Parotid gland (tissue), 1 donor: Measurements from ENCODE around the gene ITFG2.

DNA sequence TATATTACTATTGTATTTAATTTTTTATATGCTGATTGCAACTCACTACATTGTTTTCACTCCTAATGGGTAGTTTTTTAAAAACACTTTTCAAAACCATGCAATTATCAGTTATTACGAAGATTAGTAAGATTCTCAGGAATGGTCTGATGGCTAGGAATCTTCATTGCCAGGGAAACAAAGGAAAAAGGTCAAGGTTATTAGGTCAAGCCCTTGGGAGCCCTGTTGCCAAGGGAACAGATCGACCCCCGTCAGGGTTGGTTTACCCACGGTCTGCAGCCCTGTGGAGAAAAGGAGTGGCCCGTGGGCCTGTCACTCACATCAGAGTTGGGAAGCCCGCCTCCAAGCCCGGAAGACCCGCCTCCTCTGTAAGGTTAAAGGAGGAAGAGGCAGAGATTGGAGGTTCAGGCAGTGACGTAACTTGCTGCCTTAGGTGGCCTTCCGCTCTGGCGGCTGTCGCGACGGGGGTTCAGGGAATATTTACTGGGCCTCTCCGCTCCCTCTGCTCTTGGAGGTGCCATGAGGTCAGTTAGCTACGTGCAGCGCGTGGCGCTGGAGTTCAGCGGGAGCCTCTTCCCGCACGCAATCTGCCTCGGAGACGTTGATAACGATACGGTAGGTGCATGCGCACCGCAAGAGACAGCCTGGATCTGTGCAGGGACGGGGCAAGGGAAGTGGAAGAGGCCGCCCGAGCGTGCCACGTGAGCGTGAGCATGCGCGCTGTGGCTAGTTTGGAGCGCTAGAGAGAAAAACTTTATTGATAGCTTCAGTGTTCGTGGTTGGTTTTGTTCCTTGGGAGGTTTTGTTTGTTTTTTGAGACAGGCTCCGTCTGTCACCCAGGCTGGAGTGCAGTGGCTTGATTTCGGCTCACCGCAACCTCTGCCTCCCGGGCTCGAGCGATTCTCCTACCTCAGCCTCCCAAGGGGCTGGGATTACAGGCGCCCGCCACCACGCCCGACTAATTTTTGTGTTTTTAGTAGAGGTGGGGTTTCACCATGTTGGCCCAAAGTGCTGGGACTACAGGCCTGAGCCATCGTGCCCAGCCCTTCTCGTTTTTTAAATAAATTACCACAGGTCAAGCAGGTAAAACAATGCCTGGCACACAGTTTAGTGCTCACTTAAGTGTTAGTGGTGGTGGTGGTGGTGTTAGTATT is at the start of gene ITFG2:
Gene ITFG2, plus strand, starts transcription at position 427 of the 1,154 bp plus-strand sequence.
- PRO-cap = unidirectional peak, plus-strand start at position 456 of the sequence; unidirectional peak, minus-strand start at position 652 of the sequence

GRCh38 chr12:2833758-2834372 is 970 bp downstream of the NRIP2 start:
- PRO-cap = no peak

GRCh38 chr12:2944203-2944960 is 14.8 kb upstream of the TEAD4 start:
- PRO-cap = no peak

- PRO-cap = no peak
Observed at GRCh38 chr12:2998522-2999300, 39.5 kb downstream of the TEAD4 start.

DNA sequence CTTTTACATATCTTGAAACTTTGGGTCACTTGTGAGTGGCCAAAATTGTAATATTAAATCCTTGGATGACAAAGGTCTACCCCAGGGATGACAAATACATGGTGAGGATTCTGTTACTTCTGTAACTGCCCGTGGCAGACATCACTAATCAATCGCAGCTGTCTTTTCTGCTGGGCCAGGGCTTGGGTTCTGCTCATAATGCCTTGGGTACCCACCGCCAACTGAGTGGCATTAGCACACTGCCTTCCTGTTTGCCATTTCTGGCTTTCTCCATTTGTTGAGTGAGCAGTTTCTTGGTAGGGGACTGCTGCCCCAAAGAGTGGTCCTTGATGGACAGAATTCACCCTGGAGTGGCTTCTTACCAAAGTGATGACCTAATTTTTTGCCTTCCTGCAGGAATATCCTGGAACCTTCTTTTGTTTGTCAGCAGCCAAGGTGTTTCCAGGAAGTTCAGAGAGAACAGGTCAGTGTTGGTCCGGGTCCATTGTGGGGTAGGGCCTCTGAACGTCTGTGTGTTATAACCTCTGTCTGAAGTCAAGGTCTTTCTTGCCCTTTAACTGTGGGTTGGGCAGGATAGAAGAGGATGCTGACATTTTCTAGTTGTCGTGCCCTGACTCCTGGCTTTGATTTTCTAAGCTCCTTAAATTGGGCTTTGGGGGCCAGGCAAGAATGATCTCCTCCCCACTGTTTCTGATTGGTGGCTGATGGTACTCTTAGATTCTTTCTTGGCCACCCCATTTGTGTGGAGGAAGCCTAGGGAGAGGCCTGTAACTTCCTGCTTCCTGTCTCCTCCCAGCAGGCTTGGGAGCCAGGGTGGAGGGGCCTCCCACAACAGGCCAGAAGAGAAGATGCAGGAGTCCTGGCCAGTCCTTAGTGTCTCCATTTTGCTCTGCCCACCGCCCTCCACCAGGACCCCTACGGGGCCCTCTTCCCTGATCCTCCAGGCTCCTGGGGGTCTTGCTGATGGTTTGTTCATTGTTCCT is 6.4 kb downstream of the TSPAN9 start:
- PRO-cap = bidirectional peak, plus-strand start at position 839 of the sequence, minus-strand start at position 625 of the sequence

DNA sequence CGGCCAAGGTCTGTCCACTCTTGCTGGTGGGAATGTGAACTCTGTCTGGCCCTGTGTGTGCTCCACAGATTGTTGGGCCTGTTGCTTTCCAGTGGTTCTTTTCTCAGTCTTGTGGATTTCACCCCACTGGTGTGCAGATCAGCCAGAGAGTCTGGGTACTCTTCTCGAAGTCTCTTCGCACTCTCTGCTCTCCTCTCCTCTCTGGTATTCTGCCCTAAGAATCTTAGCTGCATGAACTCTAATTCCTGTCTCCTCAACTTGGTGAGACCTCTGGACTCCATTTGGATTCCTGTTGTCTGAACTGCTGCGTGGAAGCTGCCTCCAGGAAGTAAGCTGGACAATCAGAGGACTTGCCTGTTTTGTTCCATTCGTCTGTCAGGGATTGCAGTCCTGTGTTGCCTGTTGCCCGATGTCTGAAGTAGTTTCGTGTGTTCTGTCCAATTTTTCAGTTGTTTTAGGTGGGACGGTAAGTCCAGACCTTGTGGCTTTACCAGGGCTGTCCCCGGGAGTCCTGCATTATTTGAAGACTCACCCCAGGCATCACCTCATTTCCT is 23.0 kb downstream of the TSPAN9 start:
- PRO-cap = no peak

- PRO-cap = no peak
Observed at GRCh38 chr12:3106601-3107898, 29.9 kb downstream of the TSPAN9 start.

DNA sequence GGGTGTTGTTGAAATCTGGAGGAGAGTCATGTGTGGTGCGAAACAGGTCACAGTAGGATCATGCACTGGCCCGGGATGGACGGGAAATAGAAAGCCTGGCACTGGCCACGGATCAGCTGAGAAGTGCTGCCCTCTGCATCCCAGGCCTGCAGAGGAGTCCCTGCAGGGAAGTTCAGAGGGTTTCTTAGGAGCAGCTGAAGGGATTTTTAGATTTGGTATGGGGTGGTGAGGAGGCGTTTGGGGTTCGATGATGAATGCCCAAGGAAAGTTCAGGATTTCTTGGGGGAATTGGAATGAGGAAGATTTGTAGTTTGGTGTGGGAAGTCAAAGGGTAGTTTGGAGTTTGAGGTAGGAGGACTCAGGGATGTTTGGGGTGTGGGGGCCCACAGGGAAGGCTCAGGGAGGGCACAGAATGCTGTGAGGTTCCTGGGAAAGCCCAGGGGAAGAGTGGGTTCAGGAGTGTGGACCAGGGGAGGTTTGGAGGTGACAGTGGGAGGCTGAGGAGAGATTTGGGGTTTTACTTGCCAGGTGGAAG is 63.3 kb downstream of the TSPAN9 start:
- PRO-cap = no peak

DNA sequence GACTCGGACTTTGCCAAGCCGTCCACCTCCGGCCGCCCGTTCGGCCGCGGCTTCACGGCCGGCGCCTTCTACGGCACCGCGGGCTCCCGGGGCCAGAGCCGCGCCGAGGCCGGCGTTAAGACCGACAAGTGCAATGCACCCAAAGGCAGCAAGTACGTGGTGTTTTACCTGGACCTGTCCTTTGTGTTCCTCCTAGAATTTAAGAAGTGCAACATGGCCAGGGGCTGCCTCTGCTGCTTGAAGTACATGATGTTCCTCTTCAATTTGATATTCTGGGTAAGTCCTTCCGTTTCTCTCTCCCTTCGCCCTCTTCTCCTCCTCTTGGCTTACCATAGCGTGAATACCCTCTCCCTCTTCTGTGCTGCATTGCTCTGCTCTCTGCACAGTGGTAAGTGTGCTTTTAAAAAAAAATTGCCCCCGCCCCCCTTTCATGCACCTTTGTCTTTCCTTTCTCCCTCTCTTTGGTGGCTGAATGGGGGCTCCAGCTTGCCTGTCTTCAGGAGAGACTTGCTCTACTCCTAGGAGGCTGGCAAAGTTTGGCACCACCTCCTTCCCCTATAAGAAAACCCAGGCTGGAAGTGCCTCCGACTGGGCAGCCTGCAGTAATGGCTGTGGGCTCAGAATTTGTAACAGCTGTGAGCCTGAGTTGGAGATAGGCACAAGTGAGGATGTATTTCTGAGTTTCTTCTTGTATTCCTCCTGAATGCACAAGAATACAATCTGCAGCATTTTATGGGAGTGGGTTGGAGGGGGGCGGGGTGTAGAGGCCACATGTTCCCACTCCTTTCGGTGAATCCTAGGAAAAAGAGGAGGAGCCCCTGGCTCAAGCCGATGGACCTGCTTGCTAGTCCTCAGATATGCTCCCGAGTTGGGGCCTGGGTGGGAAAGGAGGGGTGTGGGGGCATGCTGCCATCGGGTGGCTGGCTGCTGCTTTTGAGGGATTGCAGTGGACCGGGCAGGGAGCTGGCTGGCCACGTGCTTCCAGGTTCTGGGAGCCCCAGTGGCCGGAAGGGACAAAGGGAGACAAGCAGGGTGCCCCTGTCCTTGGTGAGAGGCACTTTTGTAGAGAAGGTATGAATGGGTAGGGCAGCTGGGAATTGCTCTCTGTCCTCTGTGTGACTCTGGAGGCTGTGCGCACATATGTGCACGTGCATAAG is 124.2 kb downstream of the TSPAN9 start:
- PRO-cap = no peak

- PRO-cap = no peak
Observed at GRCh38 chr12:3241395-3242033, 164.3 kb downstream of the TSPAN9 start.

DNA sequence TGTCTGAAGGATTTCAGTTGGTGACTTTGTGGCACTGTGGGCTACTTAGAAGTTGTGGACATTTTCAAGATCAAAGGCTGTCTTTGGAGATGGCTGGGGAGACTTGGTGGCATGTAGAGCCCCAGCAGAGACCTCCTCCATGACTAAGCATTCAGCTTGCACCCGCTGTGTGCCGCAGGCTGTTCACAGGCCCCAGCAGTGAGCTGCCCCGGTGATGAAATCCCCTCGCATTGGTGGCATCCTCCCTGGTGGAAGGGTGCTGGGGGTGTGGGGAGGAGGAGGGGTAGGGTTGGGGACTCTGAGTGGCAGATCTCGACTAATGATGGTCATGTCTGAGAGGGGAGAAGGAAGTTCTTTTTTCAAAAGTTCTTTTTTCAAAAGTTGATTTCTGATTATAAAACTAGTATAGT is 173.9 kb downstream of the TSPAN9 start:
- PRO-cap = no peak

- PRO-cap = no peak
Observed at GRCh38 chr12:3304377-3305414, 186.3 kb upstream of the PRMT8 start.

DNA sequence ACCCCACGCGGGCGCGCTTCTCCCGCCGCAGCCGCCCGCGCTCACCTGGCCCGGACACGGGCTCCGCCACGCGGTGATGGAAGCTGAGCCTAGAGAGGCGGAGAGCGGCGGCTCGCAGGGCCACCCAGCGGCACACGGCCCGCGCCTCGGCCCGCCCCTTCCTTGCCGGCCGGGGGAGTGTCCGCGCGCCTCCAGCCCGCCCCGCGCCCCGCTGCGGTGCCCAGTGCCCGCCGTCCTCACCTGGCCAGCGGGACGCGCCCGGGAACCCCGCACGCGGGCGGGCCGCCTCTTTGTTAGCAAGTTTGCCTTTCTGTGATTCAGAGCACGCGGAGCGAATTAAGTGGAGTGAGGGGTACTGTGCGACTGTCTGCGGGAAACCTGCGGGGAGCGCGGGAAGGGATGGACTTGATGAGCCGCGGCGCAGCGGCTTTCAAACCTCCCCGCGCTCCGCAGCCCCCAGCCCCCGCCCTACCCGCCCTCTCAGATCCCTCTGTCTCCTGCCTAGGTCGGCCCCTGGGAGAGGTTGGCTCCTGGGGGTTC is 124.9 kb upstream of the PRMT8 start:
- PRO-cap = no peak

DNA sequence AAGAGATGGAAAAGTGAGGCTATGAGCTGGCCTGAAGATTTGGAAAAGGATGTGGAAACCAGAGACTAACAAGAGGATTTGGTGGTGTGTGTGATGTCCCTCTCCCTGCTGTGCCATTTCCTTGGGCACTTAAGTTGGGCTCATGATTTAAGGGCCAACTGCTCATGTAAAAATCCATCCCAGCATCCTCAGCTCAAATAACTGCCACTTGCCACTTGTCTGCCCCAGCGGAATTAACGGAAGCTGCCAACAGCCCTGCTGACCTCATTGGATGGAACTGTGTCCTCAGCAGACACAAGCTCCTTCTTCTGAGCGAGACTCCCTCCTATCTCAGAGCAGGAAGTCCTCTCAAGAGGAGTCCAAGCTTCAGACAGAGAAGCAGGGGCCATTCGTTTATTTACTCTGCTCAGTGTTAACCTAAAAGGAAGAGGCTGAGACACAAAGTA is 29.7 kb upstream of the PRMT8 start:
- PRO-cap = no peak

DNA sequence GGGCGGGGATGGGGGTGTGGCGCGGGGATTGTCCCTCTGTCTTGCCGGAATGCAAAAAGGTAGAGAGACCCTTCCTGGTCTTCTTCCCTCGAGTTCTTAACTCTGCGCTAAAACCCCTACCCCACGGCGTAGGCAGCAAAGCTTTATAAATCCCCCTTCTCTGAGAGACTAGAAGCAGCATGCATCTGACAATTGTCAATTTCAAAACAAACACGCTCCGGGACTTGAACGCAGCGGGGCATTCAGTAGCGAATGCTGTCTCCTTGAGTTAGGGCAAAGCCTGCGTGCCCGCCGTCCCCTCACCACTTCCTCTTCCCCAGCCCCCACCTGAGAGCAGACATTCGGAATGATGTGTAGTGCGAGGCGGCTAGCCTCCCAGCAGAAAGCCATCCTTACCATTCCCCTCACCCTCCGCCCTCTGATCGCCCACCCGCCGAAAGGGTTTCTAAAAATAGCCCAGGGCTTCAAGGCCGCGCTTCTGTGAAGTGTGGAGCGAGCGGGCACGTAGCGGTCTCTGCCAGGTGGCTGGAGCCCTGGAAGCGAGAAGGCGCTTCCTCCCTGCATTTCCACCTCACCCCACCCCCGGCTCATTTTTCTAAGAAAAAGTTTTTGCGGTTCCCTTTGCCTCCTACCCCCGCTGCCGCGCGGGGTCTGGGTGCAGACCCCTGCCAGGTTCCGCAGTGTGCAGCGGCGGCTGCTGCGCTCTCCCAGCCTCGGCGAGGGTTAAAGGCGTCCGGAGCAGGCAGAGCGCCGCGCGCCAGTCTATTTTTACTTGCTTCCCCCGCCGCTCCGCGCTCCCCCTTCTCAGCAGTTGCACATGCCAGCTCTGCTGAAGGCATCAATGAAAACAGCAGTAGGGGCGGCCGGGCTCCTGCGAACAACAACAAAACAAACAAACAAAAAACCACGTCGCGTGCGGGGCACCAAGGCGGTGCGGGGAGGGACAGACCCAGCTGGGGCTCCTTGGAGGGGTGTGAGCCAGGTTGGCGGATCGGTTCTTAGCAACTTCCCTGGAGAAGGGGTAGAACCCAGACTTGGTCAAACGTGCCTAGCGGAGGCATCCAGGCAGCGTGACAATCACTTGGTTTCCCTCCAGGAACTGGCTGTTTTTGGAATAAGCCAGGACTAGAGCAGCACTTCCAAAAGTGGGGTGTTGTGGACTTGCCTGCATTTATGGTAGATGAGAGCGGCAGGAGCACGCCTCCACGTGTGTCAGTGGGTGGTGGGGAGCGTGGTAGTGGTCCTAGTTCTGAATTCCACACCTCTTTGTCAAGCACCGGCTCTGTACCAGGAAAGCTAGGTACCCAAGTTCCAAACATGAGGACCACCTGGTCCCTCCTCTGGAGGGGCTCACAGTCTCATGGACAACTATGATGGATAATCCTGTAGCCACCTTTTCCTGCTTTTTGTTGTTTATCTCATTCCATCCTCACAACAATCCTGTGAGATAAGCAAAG is 2.4 kb downstream of the PRMT8 start:
- PRO-cap = no peak

- PRO-cap = no peak
Observed at GRCh38 chr12:3674173-3674508, 78.8 kb downstream of the CRACR2A start.

- PRO-cap = no peak
Observed at GRCh38 chr12:3747317-3747975, 5.5 kb downstream of the CRACR2A start.

DNA sequence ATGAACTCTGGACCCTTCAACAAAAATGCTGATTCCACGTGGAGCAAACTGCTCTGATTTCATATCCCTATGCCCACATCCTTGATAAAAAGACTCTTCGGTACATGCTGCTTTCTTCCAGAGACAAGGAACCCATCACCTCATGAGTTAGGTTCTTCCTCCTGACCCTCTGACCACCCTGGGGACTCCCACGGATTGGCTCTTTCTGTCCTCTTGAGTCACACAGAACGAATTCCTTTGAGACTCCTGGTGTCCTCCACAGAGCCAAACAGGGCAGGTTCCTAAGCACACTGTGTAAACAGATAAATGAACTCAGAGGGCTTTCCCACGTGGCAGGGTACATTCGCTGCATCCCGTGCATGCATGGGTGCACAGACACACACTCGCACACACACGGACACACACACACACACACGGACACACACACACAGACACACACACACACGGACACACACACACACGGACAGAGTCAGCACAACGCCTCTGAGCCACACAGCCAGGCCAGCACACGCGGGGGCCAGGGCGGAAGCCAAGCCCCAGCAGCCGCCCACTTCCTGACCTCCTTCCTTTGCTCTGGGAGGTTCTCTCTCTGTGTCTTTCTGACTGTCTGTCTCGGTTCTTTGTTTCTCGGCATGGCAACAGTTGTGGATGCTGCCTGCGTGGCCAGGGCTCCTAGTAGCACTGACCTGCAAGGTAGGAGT is 818 bp downstream of the CRACR2A start:
- PRO-cap = no peak

DNA sequence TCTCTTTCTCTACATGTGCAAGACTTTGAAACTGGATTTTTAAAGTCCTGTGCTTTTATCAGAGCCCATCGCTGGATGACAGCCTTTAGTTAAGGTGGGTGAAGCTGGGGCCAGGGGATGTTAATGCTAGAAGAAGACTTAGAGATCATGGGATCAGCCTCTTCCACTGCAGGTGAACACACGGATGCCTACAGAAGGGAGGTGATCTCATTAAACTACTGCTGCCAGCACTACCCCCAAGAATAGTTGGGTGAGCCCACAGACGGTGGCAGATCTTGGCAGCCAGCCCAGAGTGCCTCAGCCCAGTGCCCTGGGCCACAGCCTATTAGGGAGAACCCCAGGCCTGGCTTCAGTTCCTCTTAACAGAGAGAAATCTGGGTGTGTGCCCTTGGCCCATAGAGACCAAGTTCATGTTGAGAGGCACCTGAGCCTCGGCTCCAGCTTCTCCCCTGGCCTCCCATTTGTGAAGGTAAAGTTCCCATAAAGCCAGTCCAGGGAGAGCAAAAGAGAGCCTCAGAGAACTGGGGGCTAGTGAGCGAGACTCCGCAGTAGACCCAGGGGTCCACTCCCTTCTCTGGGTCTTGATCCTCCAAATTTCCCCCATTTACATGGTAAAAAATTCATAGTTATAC is 125.1 kb upstream of the CCND2 start:
- PRO-cap = no peak

GRCh38 chr12:4228114-4228561 is 45.4 kb upstream of the CCND2 start:
- PRO-cap = no peak